LUHMES (cell line): ENCODE measurements around a stretch of chr12.

DNA sequence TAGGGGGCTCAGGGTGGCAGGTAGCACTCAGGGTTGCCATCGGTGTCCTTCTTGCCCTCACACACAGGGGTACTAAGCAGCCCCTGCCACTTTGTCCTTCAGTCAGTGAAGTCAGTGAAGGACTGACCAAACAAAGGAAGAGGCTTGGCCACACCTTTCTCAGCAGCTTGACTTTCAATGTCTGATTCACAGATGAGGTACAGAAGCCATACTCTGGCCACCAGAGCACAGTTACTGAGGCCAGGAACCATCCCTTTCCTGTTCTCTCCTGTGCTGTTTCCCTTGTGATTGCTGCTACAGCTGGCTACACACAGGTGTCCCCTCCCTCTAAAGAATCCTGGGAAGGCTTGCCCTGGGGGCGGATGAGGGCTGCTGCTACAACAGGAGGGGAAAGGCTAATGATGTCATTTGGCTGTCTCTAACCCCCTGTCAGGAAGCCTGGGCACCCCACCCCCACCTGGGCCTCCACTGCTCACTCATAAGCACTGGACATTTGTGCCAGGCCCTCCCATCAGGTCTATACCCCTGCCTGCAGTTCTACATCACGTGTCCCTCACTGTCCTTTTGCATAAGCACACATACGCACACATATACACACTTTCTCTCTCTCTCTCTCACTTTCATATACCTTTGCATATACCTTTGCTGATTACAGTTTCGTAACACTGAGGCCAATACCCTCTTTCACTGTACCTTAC lies 41.3 kb downstream of the PRPF40B start:
- PRO-cap, result no peak

DNA sequence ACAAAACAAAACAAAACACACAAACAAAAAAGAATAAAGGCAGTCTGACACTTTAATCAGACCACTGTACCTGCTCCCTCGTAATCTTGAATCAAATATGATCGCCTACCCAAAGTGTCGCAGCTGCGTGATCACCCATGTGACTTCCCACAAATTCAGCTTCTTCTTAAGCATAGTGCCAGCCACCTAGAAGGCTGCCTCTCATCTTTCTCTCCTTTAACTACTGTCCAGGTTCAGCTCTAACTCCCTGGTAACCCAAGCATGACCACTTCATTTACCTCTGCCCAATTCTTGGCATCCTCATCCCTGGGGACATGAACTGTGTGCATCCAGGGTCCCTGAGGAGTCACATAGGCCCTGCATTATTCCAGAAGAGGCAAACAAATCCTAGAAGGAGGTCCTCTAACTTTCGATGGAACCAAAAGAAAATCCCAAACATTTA lies 37.3 kb downstream of the FMNL3 start:
- PRO-cap, result no peak

DNA sequence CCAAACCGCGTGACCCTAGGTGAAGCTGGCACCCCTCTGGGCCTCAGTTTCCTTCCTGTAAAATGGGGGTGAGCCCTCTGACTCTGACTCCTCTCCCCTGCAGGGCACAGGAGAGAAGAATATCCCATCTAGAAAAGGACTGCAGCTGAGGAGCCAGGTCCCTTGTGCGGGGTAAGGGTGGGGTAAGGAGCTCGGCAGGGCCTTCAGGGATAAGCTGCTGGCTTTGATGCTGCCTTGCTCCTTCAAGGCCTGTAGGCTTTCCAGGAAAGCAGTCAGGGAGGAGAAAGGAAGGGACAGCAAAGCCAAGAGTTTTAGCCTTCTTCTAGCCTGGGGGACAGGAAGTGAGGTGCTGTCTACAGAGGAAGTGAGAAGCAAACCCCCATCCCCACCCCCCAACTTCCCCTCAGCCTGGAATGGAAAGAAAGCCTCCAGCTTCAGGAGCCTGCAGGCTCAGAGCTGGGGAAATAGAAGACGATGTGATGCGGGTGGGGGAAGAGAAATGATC lies 7.3 kb downstream of the NCKAP5L start:
- PRO-cap, result no peak

- PRO-cap, result no peak
These were observed 7.7 kb upstream of the RACGAP1 start for GRCh38 chr12:50032644-50033750.

DNA sequence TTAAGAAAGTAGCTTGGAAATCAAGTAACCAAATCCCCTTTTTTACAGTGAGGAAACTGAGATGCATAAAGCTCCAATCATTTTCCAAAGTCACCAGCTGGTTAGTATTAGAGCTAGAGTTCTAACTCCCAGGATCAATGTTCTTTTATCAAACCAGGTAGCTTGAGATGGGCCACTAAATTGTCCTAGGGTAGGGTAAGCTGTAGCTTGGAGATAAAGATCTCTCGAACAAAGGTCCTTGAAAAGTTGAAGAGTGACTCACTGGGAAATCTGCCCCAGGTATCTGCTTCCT lies 29.0 kb downstream of the LIMA1 start:
- PRO-cap, result no peak

DNA sequence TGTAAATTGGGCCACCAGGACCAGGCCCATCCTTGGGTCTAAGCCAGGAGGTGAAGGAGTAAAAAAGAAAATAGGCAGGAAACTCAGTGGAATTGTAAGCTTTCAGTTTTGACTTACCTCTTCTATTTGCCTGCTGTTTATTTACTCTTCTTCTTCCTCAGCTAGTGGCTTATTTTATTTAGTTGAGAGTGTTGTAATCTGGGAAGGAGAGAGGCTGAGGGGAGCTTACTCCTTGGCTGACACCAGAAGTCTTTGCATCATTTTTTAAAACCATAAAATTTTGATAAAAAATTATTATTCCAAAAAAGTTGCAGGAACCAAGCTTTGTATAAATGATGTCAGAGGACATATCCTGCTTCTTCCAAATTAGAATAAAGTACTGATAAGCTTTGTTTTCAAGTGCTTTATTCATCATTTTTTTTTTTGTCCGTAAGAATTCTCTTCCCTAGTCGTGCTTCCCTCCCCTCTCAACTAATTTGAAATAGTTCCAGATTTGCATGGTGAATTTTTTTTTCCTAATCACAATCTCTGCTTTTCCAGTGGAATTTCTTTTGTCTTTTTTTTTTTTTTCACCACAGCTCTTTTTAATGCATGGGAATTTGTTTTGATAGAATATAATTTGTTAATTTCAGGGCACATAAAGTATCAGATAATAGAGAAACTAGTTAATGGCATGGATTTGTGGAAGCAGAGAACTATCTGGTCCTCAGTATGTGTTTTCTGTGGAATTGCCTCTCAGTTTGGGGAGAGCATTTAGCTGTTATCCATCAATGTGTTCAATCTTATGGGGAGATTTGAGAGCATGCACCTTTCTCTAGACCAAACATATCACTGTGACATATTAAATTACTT lies 64.0 kb downstream of the DIP2B start:
- PRO-cap, result no peak

DNA sequence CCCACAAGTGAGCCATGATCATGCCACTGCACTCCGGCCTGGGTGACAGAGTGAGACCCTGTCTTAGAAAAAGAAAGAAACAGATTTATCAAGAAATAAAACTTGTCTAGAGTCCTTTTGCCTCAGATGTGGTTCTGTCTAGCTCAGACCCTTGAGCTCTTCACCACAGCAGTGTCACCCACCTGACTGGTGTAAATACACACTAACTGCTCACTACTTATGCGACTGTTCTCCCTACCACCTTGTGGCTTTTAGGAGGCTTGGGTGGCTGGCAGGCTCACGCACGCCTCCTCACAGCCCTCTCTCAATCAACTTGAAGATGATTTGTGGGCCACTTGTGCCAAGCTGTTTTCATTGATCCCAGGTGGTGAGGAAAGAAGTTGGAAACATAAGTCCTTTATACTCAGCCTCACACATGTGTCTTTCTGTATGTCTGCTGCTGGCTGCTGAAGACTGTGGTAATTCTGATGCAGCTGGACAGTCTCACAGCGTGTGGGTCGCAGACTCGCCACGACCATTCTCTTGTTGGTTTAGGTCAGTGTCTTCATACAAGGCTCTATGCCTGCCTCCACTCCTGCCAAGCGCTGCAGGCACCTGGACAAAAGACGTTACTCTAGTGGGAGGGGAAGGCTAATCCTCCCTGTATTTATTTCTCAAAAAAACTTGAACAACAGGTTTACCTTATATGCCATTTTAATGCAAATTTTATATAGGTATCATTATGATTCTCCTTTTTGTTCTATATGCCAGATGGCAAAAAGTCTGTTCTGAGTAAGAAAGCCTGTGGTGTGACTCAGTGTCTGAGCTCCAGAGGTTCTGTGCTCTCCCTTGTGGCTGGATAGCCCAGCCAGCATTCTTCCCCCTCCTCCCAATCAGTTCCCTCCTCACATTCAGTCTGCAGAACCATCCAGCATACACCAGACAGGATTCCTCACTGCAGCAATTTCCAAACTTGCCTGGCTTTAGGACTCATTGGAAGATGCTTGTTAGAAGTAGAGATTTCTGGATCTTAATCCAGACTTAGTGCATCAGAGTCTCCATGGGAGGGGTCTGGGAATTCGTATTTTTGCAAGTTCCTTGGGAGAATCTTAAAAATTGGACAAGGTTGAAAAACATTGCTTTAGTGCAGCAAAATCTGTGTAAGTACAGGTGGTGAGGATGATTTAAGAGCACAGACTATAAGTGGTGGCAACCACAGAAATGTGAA lies 115.6 kb downstream of the DIP2B start:
- PRO-cap, result no peak

- PRO-cap, result no peak
These were observed 1.7 kb downstream of the METTL7A start for GRCh38 chr12:50926545-50926855.

DNA sequence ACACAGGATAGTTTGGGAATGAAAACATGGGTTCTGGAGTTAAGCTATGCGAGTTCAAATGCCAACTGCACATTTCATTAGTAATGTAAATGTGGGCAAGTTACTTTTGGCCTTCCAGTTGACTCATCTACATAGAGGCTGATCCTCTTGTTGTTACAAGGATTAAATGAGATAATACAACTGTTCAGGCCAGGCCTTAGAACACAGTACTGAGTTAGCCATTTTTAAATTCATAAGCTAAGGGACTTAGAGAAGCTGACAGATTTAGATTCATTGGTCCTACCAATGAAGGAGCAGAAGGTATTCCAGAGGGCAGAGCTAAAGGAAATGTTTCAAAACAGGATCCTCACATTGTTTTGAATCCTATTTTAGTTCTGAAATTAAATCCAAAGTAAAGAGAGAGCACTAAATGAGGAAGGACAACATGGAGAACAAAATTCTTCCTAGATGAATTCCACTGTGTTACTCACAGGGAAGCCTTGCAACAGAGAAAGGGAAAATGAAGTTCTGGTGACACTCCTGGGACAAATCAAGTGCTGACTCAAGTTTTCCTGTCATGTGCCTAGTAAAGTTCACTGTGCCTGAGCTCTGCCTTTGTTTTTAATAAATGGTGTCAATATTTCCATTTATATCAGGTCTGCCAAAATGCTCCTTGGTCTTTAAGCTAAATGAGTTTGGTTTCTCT lies 32.7 kb downstream of the HIGD1C start:
- PRO-cap, result no peak

GRCh38 chr12:51005112-51006167 lies 20.7 kb downstream of the SLC11A2 start:
- PRO-cap, result no peak

GRCh38 chr12:51025325-51026068 lies 687 bp downstream of the SLC11A2 start:
- PRO-cap, result bidirectional peak, plus-strand start at chr12:51025945, minus-strand start at chr12:51025958

- PRO-cap, result bidirectional peak, plus-strand start at chr12:51026513, minus-strand start at chr12:51026380
These were observed 291 bp upstream of the SLC11A2 start for GRCh38 chr12:51026455-51026895.

- PRO-cap, result no peak
These were observed 7.0 kb downstream of the CSRNP2 start for GRCh38 chr12:51076265-51076904.

DNA sequence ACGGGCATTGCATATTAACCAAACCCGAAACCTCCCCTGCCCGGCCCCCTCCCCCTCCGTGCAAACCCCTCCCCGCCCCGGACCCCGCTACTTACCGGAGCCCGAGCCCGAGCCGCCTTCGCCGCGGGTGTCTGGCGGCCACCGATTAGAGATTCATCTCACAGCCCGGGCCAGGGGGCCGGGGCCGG lies 421 bp downstream of the POU6F1 start:
- PRO-cap, result bidirectional peak, plus-strand start at position 120 of the sequence, minus-strand start outside the sequence

- PRO-cap, result no peak
These were observed 15.8 kb downstream of the BIN2 start for GRCh38 chr12:51308005-51308717.

DNA sequence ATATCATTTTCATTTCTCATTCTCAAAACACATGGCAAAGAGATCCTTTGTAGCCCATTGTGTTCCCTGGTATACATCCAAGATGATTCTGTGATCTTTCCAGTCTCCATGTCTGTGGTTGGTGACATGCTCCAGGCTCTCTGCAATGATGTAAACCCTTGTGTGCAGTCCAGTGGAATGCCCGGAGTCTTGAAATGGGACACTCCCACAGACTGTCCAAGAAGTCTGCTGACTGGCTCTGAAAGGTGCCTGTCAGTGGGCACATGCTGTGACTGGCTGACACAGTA lies 62.3 kb downstream of the TMDD1 start:
- PRO-cap, result no peak

DNA sequence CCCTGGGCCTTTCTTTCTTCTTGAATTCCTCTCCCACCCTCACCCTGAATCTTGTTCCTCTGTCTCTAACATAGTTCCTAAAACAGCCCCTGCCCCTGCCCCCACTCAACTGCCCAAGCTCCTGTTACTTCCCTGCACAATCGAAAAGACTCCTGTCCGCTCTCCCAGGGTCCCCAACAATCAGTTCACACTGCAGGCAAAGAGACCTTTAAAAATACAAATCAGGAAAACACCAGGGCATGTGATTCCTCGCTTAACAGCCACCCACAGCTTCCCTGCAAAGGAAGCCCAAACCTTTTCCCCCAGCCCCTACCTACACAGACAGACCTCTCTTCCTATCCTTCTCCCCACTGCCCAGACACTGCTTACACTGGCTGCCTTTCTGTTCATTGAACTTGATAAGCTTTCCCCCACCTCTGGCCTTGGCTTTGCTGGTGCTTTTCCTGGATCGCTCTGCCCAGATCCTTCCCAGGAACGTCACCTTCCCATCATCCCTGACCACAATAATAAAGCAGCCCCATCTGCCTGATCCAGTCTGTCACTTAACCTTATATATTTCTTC lies 17.8 kb upstream of the ANKRD33 start:
- PRO-cap, result no peak

GRCh38 chr12:51904750-51905401 lies 2.4 kb upstream of the ACVRL1 start:
- PRO-cap, result no peak

- PRO-cap, result no peak
These were observed 10.3 kb downstream of the ACVR1B start for GRCh38 chr12:51961839-51962200.

- PRO-cap, result no peak
These were observed 4.0 kb downstream of the TAMALIN start for GRCh38 chr12:52010843-52011148.